Skeletal muscle satellite cell (primary cell): Measurements from ENCODE around the genes IL27RA, PRKACA and GIPC1.

GRCh38 chr19:13461450-13462042 lies 44.7 kb downstream of the CACNA1A start:
- CAGE, long polyA plus RNA: no peak

- CAGE, long polyA plus RNA: no peak
Measured at GRCh38 chr19:13689036-13689480, 58.6 kb upstream of the YJU2B start.

DNA sequence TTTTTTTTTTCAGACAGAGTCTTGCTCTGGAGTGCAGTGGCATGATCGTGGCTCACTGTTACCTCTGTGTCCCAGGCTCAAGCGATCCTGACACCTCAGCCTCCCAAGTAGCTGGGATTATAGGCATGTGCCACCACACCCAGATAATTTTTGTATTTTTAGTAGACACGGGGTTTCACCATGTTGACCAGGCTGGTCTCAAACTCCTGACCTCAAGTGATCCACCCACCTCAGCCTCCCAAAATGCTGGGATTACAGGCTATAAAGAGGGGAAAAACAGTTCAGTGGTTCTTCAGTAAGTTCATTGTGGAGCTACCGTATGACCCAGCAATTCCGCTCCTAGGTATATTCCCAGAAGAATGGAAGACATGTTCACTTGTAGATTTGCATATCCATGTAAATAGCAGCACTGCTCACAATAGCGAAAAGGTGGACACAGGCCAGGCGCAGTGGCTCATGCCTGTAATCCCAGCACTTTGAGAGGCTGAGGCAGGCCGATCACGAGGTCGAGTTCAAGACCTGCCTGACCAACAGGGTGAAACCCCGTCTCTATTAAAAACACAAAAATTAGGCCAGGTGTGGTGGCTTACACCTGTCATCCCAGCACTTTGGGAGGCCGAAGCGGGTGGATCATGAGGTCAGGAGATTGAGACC lies 5.5 kb downstream of the C19orf53 start:
- CAGE, long polyA plus RNA: no peak

DNA sequence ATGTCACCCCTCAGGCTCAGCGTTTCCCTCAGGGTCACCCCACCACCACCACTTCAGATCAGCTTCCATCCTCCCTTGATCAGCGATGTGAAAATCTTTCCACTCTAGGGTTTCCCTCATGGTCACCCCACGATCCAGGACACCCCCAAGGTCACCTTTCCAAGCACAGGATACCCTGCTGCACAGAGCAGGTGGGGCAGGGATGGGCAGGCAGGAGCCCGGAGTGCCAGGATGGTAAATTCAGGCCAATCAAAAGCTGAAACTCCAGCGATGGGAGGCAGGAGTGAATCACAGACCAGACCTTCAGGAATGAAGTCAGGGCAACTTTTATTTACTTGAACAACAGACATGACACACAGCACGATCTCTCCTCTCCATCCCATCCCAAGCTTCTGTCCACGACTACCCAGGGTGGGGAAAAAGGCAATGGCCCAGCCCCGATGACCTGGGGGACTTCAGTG lies 39.0 kb downstream of the ZSWIM4 start:
- CAGE, long polyA plus RNA: no peak

DNA sequence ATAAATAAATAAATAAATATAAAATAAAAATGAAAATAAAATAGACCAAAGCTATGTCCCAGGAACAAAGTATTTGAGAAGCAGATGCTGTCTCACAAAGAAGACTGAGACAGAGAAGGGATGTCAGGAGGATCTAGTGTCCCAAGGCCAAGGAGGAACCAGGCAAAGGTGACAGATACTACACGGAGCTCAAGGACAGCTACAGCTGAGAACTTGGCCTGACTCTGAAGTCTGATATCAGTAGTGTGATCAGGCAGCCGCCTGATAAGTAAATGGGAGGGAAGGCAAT lies 20.5 kb upstream of the NANOS3 start:
- CAGE, long polyA plus RNA: no peak

GRCh38 chr19:13872373-13873619 lies 4.1 kb upstream of the NANOS3 start:
- CAGE, long polyA plus RNA: no peak

- CAGE, long polyA plus RNA: no peak
Measured at GRCh38 chr19:13979276-13979848, 26.8 kb downstream of the RFX1 start.

- CAGE, long polyA plus RNA: no peak
Measured at GRCh38 chr19:14031343-14032575, at the start of gene IL27RA. TSS of gene IL27RA (plus strand) at chr19:14031762.

DNA sequence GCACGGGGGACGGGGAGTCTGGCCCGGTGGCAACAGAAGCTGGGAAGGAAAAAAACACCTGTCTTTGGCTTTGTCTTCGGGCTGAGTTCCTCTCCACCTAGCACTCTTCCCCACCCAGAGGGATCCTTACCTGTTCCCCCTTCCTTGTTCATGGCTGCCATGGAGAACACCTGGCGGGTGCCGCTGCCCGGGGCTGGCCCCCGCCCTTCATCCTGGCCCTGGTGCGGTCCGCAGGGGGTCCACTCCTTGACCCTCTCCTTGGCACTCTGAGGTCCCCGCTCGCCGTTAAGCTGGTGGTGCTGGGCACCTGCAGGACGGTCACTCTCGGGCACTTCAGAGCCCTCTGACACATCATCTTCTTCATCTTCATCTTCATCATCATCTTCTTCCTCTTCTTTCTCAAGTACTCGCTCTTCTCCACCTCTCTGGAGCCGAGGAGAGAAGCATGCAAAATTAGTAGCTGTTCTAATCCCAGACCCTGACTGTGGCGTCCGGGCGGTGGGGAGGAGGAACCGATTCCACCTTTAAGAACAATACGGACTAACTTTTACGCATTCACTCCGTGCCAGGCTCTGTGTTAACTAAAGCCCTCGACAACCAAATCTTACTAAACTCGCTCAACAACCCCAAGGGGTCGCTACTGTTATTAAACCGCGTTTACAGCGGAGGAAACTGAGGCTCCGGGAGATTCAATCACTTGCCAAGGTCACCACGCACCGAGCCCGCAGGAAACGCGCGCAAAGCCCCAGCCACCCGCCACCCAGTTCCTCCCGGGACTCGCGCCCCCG lies 3.5 kb upstream of the C19orf67 start:
- CAGE, long polyA plus RNA: no peak

DNA sequence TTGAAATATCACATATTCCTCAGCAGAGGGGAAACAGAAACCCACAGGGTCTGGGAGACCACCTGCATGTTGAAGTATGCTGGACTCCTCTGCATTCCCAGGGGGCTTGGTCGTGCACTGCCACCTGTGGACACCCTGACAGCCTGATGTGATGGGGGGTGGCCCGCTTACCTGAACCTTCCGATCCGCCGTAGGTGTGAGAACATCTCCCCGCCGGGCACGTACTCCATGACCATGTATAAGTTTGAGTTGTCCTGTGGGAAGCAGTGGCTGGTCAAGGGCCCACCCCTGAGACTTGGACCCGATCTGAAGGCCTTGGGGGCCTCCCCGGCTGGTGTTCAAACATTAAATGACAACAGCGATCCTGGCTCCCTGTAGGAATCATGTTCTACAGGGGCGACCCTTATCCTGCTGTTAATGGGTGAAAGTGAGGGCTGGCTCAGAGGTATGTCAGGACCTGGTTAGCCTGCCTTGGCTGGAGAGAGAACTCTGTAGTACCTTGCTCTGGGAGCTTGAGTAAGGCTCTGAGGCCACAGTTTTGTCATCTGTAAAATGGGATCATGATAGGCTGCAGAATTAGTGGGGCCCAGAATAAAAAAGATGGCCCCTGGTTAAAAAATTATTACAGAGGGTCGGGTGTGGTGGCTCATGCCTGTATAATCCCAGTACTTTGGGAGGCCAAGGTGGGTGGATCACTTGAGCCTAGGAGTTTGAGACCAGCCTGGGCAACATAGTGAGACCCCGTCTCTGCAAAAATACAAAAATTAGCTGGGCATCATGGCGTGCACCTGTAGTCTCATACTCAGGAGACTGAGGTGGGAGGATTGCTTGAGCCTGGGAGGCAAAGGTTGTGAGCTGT lies 15.3 kb upstream of the C19orf67 start:
- CAGE, long polyA plus RNA: no peak

DNA sequence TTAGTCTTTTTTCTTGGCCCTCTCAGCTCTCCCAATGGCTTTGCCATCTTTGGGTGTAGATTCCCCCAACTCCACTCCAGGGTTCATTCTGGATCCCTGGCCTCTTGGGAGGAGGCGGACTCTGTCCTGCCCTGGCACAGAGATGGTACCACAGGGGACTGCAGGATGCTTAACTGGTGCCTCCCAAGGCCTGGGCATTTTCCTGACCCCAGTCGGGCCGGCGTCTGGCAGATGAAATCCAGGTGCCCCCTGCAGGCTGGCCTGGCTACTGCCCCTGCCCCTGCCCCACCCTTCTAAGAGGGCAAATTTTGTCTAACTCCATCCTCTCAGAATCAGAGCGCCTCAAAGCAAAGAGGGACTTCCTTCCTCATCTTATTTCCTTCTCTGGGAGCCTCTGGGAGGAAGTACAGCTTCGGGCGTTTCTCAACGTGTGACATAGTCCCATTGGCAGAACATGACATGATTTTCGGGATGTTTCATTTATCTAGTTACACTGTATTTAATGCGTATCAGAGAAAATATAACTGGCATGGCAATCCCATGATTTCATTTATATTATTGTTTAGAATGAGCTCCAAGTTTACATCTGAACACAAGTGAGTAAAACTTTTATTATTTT lies 2.7 kb downstream of the PRKACA start:
- CAGE, long polyA plus RNA: no peak

- CAGE, long polyA plus RNA: no peak
Measured at GRCh38 chr19:14117438-14117947, at the start of gene PRKACA. TSS of gene PRKACA (minus strand) at chr19:14117762.

GRCh38 chr19:14117948-14119192 lies 808 bp upstream of the PRKACA start:
- CAGE, long polyA plus RNA: no peak

GRCh38 chr19:14167110-14167436 lies 30.7 kb upstream of the ASF1B start:
- CAGE, long polyA plus RNA: no peak

DNA sequence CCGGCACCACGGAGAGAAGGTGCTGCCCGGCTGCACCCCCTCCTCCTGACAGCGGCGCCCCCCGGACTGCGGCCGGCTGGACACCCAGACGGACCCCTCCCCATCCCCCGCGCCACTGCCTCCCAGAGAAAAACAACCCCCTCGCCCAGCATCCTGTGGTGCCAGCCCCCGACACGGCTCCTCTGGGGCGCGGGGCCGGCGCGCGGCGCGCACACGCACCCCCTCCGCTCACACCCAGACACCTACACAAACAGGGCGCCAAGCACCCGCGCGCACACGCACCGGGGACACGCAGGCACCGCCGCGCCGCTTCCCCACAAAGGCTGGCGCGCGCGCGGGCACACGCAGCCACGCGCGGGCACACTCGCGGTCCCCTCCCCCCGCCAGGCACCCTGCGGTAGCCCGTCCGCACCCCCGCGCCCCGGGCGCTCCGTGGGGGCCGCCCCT lies 621 bp downstream of the ADGRL1 start:
- CAGE, long polyA plus RNA: no peak

- CAGE, long polyA plus RNA: no peak
Measured at GRCh38 chr19:14379706-14380094, 1.5 kb upstream of the ADGRE5 start.

GRCh38 chr19:14390446-14391220 lies 9.4 kb downstream of the ADGRE5 start:
- CAGE, long polyA plus RNA: no peak

DNA sequence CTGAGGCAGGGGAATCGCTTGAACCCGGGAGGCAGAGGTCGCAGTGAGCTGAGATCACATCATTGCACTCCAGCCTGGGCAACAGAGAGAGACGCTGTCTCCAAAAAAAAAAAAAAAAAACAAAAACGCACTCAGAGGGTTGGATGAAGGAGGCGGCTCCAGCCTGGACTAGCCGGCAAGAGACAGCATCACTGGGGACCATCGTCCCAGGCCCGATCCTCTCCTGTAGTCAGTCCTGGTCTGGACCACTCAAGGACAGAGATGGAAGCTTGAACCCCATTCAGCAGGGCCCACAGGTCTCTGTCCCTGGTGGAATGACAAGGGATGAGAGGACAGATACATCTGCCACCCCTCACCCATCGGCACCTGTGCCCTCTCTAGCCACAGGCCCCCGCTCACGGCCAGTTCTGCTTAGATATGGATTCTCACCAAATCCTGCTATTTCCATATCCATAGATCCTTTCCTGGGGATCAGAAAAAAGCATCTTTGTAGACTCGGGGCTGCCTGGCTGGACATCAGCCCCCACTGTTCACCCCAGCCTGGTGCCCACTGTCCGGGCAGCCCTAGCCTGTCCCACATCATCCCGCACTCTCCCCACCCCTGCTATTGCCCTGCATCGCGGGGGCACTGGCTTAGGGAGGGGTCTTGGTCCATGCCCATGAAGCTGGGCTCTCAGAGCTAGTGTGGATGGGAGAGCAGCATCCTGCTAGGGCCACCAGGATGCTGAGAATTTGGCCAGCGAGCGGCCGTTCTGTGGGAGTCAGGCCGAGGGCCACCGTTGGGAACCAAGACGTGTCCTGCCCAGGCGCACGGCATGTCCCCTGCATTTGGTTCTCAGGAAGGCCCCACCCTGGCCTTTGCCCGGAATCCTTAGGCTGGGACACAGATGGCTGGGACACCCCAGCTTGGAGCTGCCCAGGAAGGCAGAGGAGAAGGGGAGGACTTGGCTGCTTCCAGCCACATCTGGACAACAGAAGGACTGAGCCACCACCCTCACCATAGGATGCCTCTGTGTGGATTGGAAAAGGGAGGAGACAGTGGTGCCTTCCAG lies 14.3 kb downstream of the ADGRE5 start:
- CAGE, long polyA plus RNA: no peak

DNA sequence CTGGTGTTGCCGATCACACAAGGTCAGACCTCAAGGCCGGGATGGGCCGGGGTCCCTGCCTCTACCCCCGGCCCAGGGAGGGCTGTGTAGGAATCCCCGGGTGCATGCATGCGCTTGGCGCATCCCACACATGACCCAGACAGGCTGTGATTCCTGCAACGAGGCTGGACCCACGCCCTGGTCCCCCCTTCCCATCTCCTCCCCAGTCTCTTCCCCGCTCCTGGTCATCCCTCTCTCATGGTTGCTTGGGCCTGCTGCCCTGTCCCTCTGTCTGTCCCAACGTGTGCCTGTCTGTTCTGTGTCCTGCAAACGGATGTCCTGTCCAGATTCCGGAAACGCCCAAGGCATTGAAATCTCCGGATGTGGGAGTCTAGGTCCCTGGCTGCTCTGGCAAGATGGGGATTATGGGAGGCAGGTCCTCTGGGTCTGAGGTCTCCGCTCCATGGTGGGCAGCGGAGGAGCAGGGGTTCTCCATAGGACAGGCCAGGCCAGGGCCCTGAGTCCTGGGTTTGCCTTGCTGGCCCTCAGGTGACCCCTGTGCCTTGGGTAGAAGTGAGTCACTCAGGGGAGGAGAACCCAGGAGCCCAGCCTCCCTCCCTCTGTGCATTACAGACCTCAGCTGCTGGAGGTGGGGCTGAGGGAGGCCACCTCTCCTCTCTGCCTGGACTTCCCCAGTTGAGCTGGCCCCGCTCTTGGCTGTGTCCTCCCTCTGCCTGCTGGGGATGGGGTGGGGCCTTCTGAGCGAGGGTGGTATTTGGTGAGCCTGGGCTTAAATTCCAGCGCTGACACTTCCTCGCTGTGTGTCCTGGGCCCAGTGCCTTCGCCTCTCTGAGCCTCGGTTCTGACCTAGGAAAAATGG lies 1.8 kb downstream of the PKN1 start:
- CAGE, long polyA plus RNA: no peak

GRCh38 chr19:14495701-14496699 lies at the start of gene GIPC1:
TSS of gene GIPC1 (minus strand) at chr19:14496127.
- CAGE, long polyA plus RNA: start-site peak on the minus strand at chr19:14496085-14496129, 224 and 93 reads in 2 replicates